M059J (cell line): Measurements from ENCODE around the gene PCDH15.

DNA sequence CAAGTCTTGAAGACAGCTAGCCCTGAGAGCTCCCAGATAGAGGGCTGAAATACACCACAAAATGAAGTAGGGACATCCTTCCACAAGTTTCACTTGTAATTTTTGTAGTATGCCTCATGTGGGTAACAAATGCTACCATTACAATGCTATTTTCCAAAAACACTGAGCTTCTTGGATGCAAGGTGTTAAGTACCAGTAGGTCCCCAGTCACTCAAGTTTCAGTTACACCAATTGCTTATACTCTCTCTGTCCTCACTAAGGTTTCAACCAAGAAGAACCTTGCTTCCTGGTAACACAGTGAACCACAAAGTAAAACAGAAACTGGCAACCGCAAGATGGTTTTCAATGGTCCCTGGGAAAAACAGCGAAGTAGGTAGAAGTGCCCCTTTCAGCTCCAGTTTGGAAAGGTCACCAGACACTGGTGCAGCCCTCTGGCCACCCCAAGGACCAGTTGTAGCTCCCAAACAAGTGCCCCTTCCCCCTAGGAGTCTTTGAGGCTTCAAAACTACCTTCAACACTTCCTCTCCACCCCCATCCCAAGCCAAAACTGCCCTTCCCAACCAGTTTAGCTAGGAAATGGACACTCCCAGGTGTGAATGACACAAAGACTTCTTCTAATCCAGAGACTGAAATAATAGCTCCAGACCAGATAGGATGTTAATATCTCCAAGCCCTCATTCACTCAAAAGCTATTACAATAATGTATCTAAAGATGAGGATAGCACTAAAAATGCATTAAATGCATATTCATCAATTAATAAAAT is 110.6 kb downstream of the SGMS1 start:
- RAMPAGE, long total RNA: no peak

GRCh38 chr10:50621651-50622673 is 1.8 kb downstream of the SGMS1 start:
- RAMPAGE, long total RNA: no peak

- RAMPAGE, long total RNA: no peak
These were observed 1.8 kb downstream of the A1CF start for GRCh38 chr10:50883643-50883993.

- RAMPAGE, long total RNA: no peak
These were observed 81.7 kb upstream of the PRKG1 start for GRCh38 chr10:50992656-50992859.

- RAMPAGE, long total RNA: no peak
These were observed 125.6 kb downstream of the PRKG1 start for GRCh38 chr10:51199851-51200394.

- RAMPAGE, long total RNA: no peak
These were observed 191.3 kb downstream of the PRKG1 start for GRCh38 chr10:51265501-51266059.

GRCh38 chr10:51422400-51422915 is 276.9 kb downstream of the CSTF2T start:
- RAMPAGE, long total RNA: no peak

DNA sequence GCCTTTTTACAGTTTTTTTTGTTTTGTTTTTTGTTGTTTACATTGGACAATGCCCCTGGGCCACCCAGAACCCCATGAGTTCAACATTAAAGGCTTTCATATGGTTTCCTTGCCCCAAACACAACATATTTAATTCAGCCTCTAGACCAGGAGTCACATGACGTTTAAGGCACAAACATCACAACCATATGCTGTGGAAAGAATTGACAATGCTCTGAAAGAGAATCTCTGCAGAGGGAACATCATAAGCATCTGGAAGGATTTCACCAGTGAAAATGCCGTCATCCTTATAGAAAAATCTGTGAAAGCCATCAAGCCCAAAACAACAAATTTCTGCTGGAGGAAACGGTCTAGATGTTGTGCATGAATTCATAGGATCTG is 211.9 kb upstream of the DKK1 start:
- RAMPAGE, long total RNA: no peak

DNA sequence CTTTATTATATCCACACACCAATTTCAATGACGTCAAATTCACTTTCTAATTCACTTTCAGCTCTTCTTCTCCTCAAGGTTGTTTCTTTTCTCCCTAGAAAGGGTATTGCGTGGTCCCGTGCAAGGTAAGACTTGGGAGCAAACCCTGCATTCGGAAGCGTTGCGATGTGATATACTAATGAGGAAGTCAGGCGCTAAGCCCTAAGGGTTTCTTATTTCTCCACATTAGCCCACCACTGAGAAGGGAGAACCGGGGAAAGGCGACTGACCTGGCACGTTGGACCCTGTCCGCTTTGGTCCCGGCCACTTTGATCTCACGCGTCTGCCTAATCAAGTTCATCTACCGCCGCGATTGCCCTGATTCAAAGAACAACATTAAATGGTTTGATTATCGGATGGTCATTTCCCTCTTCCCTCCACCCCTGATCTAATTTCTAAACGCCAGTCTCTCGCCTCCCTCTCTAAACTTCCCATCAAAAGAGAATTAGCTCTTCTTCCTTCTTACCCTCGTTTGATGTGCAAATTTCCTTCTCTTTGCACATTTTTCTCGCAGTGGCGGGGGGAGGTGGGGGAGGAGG is 863 bp upstream of the DKK1 start:
- RAMPAGE, long total RNA: no peak

- RAMPAGE, long total RNA: no peak
These were observed 141.0 kb downstream of the DKK1 start for GRCh38 chr10:52454949-52455691.

DNA sequence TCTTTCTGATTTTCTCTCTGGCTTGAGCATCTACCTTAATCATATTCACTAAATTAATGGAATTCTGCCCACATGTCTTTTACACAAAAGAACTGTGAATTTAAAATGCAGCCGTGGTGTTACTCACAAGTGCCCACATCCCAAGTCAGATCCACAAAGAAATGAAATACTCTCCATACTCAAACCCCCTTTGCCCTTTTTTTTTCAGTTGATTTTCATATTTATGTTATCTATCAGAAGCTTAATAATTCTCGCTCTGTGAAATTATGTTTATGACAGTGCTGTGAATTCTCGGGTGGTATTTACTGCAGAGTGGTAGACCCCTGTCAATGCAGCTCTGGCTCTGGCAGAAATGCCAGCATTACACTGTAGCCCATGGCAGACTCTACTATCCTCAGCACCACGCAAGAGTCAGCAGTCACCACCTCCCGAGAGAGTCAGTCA is 32.6 kb upstream of the MBL2 start:
- RAMPAGE, long total RNA: no peak

GRCh38 chr10:53000709-53001237 is 228.2 kb upstream of the MBL2 start:
- RAMPAGE, long total RNA: no peak

- RAMPAGE, long total RNA: no peak
These were observed at the start of gene PCDH15 for GRCh38 chr10:54801058-54801434. Gene PCDH15, minus strand, starts transcription at chr10:54801231.

- RAMPAGE, long total RNA: no peak
These were observed 575.4 kb downstream of the IPMK start for GRCh38 chr10:57692330-57692700.

- RAMPAGE, long total RNA: no peak
These were observed 563.9 kb downstream of the IPMK start for GRCh38 chr10:57703659-57704291.

DNA sequence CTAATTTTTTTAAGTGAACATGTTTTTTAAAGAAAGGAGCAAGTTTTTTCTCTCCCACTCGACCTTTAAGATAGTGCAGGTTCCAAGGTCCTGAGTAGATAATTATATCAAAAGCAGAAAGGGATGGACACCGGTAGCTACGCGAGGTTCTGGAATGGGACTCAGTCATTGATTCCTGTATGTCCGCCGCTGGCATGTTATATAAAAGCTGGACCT is 495 bp upstream of the CISD1 start:
- RAMPAGE, long total RNA: no peak

DNA sequence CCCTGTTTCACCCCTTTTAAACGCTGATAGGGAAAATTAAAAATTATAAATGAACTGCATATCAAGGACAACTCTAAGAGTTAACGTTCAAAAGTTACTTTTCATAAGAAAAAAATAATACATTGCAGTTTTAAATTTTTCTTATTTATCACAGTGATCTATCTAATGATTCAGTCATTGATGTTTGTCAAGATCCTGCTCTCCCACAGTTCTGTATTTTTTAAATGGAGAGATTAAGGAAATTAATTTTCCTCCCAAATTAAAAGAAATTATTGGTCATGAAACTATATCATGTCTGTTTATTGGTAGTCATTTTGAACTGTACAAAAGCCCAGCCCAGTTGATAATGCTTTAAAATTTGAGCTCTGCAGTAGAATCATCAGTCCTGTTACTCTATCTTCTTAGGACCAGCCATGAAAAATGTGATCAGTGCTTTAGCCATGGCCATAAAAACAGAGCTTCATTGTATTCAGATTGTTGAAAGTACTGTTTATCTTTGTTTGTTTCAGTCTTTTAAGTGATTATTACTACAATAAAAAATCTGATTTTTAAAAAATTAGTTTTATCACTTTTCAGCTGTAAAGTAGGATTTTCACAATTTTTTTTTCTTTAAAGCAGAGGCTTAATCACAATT is 13.9 kb upstream of the TFAM start:
- RAMPAGE, long total RNA: no peak

DNA sequence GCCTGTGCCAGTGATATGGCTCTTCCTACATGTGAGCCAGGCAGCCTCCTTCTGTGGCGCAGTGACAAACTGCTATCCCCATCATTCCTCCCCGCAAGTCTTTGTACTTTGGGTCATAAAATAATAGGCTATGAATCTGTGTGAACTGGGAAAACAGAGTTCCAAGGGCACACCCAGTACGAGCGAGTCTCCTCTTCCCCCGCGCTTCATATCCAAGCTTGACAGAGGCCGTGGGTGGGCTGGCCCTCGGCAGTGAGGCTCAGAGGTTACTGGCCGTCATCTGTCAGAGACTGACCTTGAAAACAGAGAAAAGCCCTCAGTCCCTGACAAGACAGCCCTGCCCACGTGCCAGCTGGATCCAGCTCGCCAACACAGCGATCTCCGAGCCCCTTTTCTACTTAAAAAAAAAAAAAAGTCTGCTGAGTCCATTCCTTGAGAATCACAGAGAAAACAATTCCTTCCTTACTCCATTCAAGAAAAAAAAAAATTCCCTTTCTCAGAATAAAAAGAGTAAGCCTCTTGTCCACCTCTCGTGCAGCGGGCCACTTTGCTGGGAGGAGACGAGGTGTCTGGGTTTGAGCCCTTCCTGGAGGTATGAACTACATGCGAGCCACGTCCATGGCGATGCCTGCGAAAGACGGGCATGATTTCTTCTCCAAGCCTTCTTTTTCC is 848 bp upstream of the BICC1 start:
- RAMPAGE, long total RNA: no peak

- RAMPAGE, long total RNA: no peak
These were observed 14.4 kb upstream of the SLC16A9 start for GRCh38 chr10:59723904-59724580.

- RAMPAGE, long total RNA: no peak
These were observed 65.5 kb downstream of the CCDC6 start for GRCh38 chr10:59840577-59841615.